K562 (cell line): ENCODE measurements around a stretch of chr1.

GRCh38 chr1:2259597-2260653 lies 31.8 kb downstream of the SKI start:
- RAMPAGE, long total RNA, result no peak
- RRBS, result no CpG with 5 or more reads among the region's 33 CpGs
PRO-cap:
- standard, result no peak
- CoPRO, capped RNA only, 2 experiments, result no peak in any of the 2 experiments
- CoPRO, capped and uncapped RNA, 2 experiments, result no peak in any of the 2 experiments
- CoPRO, uncapped RNA only, 2 experiments, result no peak in any of the 2 experiments
CAGE:
- cytosol, long polyA plus RNA, result no peak
- long polyA plus RNA, result no peak
- nucleolus, long total RNA, result no peak
- nucleus, long polyA plus RNA, result no peak

DNA sequence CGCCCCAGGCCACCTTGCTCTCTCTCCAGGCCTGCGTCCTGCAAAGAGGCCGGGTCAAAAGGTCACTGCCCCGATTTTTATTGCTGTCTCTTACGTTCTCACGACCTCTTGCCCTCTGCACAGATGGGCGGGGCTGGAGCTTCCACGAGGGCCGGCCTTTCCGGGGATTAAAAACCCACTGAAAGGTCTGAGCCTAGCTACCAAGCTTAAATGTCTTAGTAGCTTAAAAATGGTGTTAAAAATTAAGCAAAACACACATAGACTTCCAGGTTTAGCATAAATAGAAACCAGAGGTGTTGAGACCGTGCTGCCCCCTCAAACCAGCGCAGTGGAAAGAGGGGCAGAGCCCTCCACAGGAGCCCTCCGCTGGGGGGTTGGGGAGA lies 43.9 kb downstream of the SKI start:
- RAMPAGE, long total RNA, result no peak
- RRBS, result no CpG with 5 or more reads among the region's 13 CpGs
PRO-cap:
- standard, result no peak
- CoPRO, capped RNA only, 2 experiments, result no peak in any of the 2 experiments
- CoPRO, capped and uncapped RNA, 2 experiments, result no peak in any of the 2 experiments
- CoPRO, uncapped RNA only, 2 experiments, result peak in 1 of 2 experiments; most common plus-strand start position 80 of the sequence (in 1)
CAGE:
- cytosol, long polyA plus RNA, result no peak
- long polyA plus RNA, result no peak
- nucleolus, long total RNA, result no peak
- nucleus, long polyA plus RNA, result no peak

GRCh38 chr1:2288299-2288783 lies 60.2 kb downstream of the SKI start:
- RAMPAGE, long total RNA, result no peak
- RRBS, result no CpG with 5 or more reads among the region's 10 CpGs
PRO-cap:
- standard, result no peak
- CoPRO, capped RNA only, 2 experiments, result no peak in any of the 2 experiments
- CoPRO, capped and uncapped RNA, 2 experiments, result no peak in any of the 2 experiments
- CoPRO, uncapped RNA only, 2 experiments, result no peak in any of the 2 experiments
CAGE:
- cytosol, long polyA plus RNA, result no peak
- long polyA plus RNA, result no peak
- nucleolus, long total RNA, result no peak
- nucleus, long polyA plus RNA, result no peak

- RAMPAGE, long total RNA, result no peak
- RRBS, result 89% methylated on average over 11 of the region's 42 CpGs
PRO-cap:
- standard, result no peak
- CoPRO, capped RNA only, 2 experiments, result no peak in any of the 2 experiments
- CoPRO, capped and uncapped RNA, 2 experiments, result no peak in any of the 2 experiments
- CoPRO, uncapped RNA only, 2 experiments, result no peak in any of the 2 experiments
CAGE:
- cytosol, long polyA plus RNA, result no peak
- long polyA plus RNA, result no peak
- nucleolus, long total RNA, result no peak
- nucleus, long polyA plus RNA, result no peak
Observed at GRCh38 chr1:2300734-2301614, 72.9 kb downstream of the SKI start.

- RAMPAGE, long total RNA, result no peak
- RRBS, result 23% methylated on average over 47 of the region's 126 CpGs
PRO-cap:
- standard, result bidirectional peak, plus-strand start at chr1:2315008, minus-strand start at chr1:2314894; bidirectional peak, plus-strand start at chr1:2315324, minus-strand start at chr1:2315252
- CoPRO, capped RNA only, 2 experiments, result peak in 2 of 2 experiments; most common plus-strand start chr1:2315324 (in 2); most common minus-strand start chr1:2314909 (in 1)
- CoPRO, capped and uncapped RNA, 2 experiments, result peak in 1 of 2 experiments; most common plus-strand start chr1:2314929 (in 1); most common minus-strand start chr1:2314903 (in 1)
- CoPRO, uncapped RNA only, 2 experiments, result no peak in any of the 2 experiments
CAGE:
- cytosol, long polyA plus RNA, result no peak
- long polyA plus RNA, result no peak
- nucleolus, long total RNA, result no peak
- nucleus, long polyA plus RNA, result no peak
Observed at GRCh38 chr1:2314310-2315463, 76.7 kb downstream of the MORN1 start.

DNA sequence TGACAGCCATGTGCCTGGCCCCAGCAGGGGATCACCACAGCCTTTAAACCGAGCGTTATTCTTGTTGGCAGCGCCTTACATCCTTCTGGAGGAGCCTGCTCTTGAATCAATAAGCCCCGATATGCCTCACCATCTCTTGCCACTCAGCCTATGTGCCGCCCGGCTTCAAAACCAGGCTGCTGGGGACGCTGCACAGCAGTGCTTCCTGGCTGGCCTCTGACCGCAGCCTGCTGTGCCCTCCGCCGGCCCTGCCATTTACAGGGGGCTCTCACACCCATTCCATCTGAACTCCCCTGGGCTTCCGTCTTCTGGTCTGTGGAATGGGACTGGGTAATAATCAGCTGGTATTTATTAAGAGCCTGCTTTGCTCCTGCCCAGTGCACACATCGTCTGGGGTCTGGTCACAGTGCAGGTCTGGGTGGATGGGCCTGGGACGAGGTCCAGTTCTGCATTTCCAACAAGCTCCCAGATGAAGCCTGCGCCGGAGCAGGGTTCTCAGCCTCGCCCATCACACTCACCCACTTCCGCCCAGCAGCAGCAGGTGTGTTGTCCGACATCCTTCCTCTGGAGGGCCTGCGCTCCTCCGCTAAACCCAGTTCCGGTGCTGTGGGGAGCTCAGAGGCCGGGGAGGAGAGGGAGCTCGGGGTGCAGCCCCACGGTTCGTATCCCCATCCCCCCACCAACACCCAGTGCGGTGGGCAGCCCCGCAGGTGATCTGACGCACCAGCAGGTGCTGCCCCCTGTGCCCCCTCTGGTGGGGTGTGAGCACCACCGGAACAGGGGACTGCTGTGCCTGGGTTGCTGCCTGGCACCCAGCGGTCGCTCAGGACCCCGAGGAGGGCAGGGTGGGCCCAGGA lies 3.2 kb upstream of the PEX10 start:
- RAMPAGE, long total RNA, result no peak
- RRBS, result 59% methylated on average over 5 of the region's 32 CpGs
PRO-cap:
- standard, result no peak
- CoPRO, capped RNA only, 2 experiments, result no peak in any of the 2 experiments
- CoPRO, capped and uncapped RNA, 2 experiments, result no peak in any of the 2 experiments
- CoPRO, uncapped RNA only, 2 experiments, result peak in 1 of 2 experiments; most common plus-strand start position 46 of the sequence (in 1)
CAGE:
- cytosol, long polyA plus RNA, result no peak
- long polyA plus RNA, result no peak
- nucleolus, long total RNA, result no peak
- nucleus, long polyA plus RNA, result no peak

GRCh38 chr1:2482605-2483017 lies 6.5 kb downstream of the PLCH2 start:
- RAMPAGE, long total RNA, result no peak
- RRBS, result no CpG with 5 or more reads among the region's 12 CpGs
PRO-cap:
- standard, result unidirectional peak, plus-strand start at chr1:2482747
- CoPRO, capped RNA only, 2 experiments, result no peak in any of the 2 experiments
- CoPRO, capped and uncapped RNA, 2 experiments, result no peak in any of the 2 experiments
- CoPRO, uncapped RNA only, 2 experiments, result no peak in any of the 2 experiments
CAGE:
- cytosol, long polyA plus RNA, result no peak
- long polyA plus RNA, result no peak
- nucleolus, long total RNA, result no peak
- nucleus, long polyA plus RNA, result no peak

GRCh38 chr1:2527098-2527375 lies 641 bp upstream of the PANK4 start:
- RAMPAGE, long total RNA, result no peak
- RRBS, result no CpG with 5 or more reads among the region's 5 CpGs
PRO-cap:
- standard, result no peak
- CoPRO, capped RNA only, 2 experiments, result no peak in any of the 2 experiments
- CoPRO, capped and uncapped RNA, 2 experiments, result no peak in any of the 2 experiments
- CoPRO, uncapped RNA only, 2 experiments, result no peak in any of the 2 experiments
CAGE:
- cytosol, long polyA plus RNA, result no peak
- long polyA plus RNA, result no peak
- nucleolus, long total RNA, result no peak
- nucleus, long polyA plus RNA, result no peak

DNA sequence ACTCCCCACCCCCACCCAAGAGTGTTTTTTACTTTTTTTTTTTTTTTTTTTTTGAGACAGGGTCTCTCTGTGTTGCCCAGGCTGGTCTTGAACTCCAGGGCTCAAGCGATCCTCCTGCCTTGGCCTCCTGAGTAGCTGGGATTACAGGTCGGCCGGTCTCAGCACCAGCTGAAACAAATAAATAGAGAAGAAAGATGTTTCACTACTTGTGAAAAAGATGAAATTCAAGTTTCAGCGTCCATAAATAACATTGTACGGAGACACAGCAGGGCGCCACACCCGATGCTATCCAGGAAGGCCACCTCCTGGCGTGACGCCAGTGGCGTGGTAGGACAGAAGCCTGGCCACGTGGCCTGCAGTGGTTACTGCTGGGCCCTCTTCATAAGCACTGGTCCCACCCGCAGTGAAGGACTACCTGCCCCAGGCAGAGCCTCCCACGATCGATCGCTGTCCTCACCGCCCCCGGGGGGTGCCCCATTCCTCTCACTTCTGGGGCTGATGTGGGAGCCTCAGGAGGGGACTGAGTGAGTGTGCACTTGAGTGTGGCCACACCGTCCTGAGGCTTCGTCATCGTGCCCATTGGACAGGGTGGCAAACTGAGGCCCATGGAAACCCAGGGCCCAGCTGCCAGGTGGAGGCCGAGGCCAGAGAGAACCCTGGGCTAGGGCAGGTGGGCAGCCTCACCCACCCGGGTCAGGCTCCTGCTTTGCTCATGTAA lies 11.5 kb upstream of the HES5 start:
- RAMPAGE, long total RNA, result no peak
- RRBS, result no CpG with 5 or more reads among the region's 22 CpGs
PRO-cap:
- standard, result bidirectional peak, plus-strand start at position 411 of the sequence, minus-strand start at position 284 of the sequence
- CoPRO, capped RNA only, 2 experiments, result peak in 1 of 2 experiments; most common plus-strand start position 382 of the sequence (in 1); most common minus-strand start position 103 of the sequence (in 1)
- CoPRO, capped and uncapped RNA, 2 experiments, result peak in 2 of 2 experiments; most common plus-strand start position 382 of the sequence (in 2); most common minus-strand start position 186 of the sequence (in 1)
- CoPRO, uncapped RNA only, 2 experiments, result no peak in any of the 2 experiments
CAGE:
- cytosol, long polyA plus RNA, result no peak
- long polyA plus RNA, result no peak
- nucleolus, long total RNA, result no peak
- nucleus, long polyA plus RNA, result no peak

GRCh38 chr1:2550125-2550458 lies 6.1 kb upstream of the TNFRSF14 start:
- RAMPAGE, long total RNA, result no peak
- RRBS, result no CpG with 5 or more reads among the region's 15 CpGs
PRO-cap:
- standard, result no peak
- CoPRO, capped RNA only, 2 experiments, result no peak in any of the 2 experiments
- CoPRO, capped and uncapped RNA, 2 experiments, result no peak in any of the 2 experiments
- CoPRO, uncapped RNA only, 2 experiments, result no peak in any of the 2 experiments
CAGE:
- cytosol, long polyA plus RNA, result no peak
- long polyA plus RNA, result no peak
- nucleolus, long total RNA, result no peak
- nucleus, long polyA plus RNA, result no peak

DNA sequence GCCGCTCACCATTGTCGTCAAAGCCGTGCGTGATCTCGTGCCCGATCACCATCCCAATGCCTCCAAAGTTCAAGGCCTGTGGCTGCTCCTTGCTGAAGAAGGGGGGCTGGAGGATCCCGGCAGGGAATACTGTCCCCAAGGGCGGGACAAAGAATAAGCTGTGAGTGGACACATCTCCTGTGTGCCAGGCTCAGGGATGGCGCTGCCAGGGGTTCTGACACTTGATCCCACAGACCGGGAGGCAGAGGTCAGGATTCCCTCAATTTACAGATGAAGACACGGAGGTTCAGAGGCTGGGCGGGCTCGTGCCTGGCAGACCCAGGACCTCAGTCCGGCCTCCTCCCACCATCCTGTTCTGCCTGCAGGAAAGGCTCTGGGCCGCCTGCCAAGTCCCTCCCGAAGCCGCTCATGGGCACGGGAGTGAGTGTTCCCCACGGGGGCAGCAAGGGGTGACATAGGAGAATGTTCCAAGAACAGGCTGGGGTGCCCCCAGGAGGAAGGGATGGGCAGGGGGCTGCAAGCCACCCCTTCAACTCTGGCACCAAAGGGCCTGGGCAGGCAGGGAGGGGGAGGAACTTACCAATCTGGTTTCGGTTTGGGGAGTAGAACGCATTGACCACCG lies 7.3 kb downstream of the PRXL2B start:
- RAMPAGE, long total RNA, result no peak
- RRBS, result 11% methylated on average over 4 of the region's 22 CpGs
PRO-cap:
- standard, result no peak
- CoPRO, capped RNA only, 2 experiments, result no peak in any of the 2 experiments
- CoPRO, capped and uncapped RNA, 2 experiments, result no peak in any of the 2 experiments
- CoPRO, uncapped RNA only, 2 experiments, result no peak in any of the 2 experiments
CAGE:
- cytosol, long polyA plus RNA, result no peak
- long polyA plus RNA, result no peak
- nucleolus, long total RNA, result no peak
- nucleus, long polyA plus RNA, result no peak

- RAMPAGE, long total RNA, result no peak
- RRBS, result no CpG with 5 or more reads among the region's 23 CpGs
PRO-cap:
- standard, result no peak
- CoPRO, capped RNA only, 2 experiments, result no peak in any of the 2 experiments
- CoPRO, capped and uncapped RNA, 2 experiments, result no peak in any of the 2 experiments
- CoPRO, uncapped RNA only, 2 experiments, result peak in 2 of 2 experiments; most common minus-strand start chr1:2638611 (in 1)
CAGE:
- cytosol, long polyA plus RNA, result no peak
- long polyA plus RNA, result no peak
- nucleolus, long total RNA, result no peak
- nucleus, long polyA plus RNA, result no peak
Observed at GRCh38 chr1:2638406-2639386, 5.9 kb upstream of the MMEL1 start.

- RAMPAGE, long total RNA, result no peak
- RRBS, result 4% methylated on average over 14 of the region's 33 CpGs
PRO-cap:
- standard, result bidirectional peak, plus-strand start at chr1:2642710, minus-strand start at chr1:2642635
- CoPRO, capped RNA only, 2 experiments, result peak in 2 of 2 experiments; most common plus-strand start chr1:2642691 (in 1); most common minus-strand start chr1:2642539 (in 1)
- CoPRO, capped and uncapped RNA, 2 experiments, result no peak in any of the 2 experiments
- CoPRO, uncapped RNA only, 2 experiments, result no peak in any of the 2 experiments
CAGE:
- cytosol, long polyA plus RNA, result no peak
- long polyA plus RNA, result no peak
- nucleolus, long total RNA, result no peak
- nucleus, long polyA plus RNA, result no peak
Observed at GRCh38 chr1:2642320-2642858, 9.6 kb upstream of the MMEL1 start.

- RAMPAGE, long total RNA, result no peak
- RRBS, result no CpG with 5 or more reads among the region's 7 CpGs
PRO-cap:
- standard, result no peak
- CoPRO, capped RNA only, 2 experiments, result no peak in any of the 2 experiments
- CoPRO, capped and uncapped RNA, 2 experiments, result no peak in any of the 2 experiments
- CoPRO, uncapped RNA only, 2 experiments, result no peak in any of the 2 experiments
CAGE:
- cytosol, long polyA plus RNA, result no peak
- long polyA plus RNA, result no peak
- nucleolus, long total RNA, result no peak
- nucleus, long polyA plus RNA, result no peak
Observed at GRCh38 chr1:2840085-2840397, 38.5 kb upstream of the TTC34 start.

GRCh38 chr1:3073471-3074172 lies 4.6 kb downstream of the PRDM16 start:
- RAMPAGE, long total RNA, result no peak
- RRBS, result 1% methylated on average over 4 of the region's 81 CpGs
PRO-cap:
- standard, result no peak
- CoPRO, capped RNA only, 2 experiments, result no peak in any of the 2 experiments
- CoPRO, capped and uncapped RNA, 2 experiments, result no peak in any of the 2 experiments
- CoPRO, uncapped RNA only, 2 experiments, result no peak in any of the 2 experiments
CAGE:
- cytosol, long polyA plus RNA, result no peak
- long polyA plus RNA, result no peak
- nucleolus, long total RNA, result no peak
- nucleus, long polyA plus RNA, result no peak

- RAMPAGE, long total RNA, result no peak
- RRBS, result 5% methylated on average over 20 of the region's 26 CpGs
PRO-cap:
- standard, result no peak
- CoPRO, capped RNA only, 2 experiments, result no peak in any of the 2 experiments
- CoPRO, capped and uncapped RNA, 2 experiments, result peak in 1 of 2 experiments; most common plus-strand start chr1:3238688 (in 1)
- CoPRO, uncapped RNA only, 2 experiments, result no peak in any of the 2 experiments
CAGE:
- cytosol, long polyA plus RNA, result no peak
- long polyA plus RNA, result no peak
- nucleolus, long total RNA, result no peak
- nucleus, long polyA plus RNA, result no peak
Observed at GRCh38 chr1:3238316-3238872, 169.4 kb downstream of the PRDM16 start.

DNA sequence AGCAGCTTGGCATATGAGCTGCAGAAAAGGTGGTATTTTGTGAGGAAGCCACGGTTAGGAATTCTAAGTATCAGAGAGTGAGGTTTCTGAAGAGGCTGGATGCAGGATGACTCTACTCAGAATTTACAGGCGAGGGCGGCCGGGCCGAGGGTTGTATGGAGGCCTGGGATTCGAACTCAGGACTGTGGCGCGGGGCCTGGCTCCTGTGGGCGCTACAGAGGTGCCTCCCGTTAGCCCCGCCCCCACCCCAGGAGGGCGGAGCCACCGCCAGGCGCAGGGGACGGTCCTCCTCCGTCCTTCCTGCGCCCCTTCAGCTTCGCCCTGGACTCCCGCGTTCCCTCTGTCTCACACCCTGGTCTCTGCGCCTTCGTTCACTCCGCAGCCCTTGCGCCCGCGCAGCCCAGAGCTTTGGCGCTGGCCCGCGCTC lies 178.3 kb downstream of the PRDM16 start:
- RAMPAGE, long total RNA, result no peak
- RRBS, result no CpG with 5 or more reads among the region's 29 CpGs
PRO-cap:
- standard, result no peak
- CoPRO, capped RNA only, 2 experiments, result no peak in any of the 2 experiments
- CoPRO, capped and uncapped RNA, 2 experiments, result no peak in any of the 2 experiments
- CoPRO, uncapped RNA only, 2 experiments, result no peak in any of the 2 experiments
CAGE:
- cytosol, long polyA plus RNA, result no peak
- long polyA plus RNA, result no peak
- nucleolus, long total RNA, result no peak
- nucleus, long polyA plus RNA, result no peak

DNA sequence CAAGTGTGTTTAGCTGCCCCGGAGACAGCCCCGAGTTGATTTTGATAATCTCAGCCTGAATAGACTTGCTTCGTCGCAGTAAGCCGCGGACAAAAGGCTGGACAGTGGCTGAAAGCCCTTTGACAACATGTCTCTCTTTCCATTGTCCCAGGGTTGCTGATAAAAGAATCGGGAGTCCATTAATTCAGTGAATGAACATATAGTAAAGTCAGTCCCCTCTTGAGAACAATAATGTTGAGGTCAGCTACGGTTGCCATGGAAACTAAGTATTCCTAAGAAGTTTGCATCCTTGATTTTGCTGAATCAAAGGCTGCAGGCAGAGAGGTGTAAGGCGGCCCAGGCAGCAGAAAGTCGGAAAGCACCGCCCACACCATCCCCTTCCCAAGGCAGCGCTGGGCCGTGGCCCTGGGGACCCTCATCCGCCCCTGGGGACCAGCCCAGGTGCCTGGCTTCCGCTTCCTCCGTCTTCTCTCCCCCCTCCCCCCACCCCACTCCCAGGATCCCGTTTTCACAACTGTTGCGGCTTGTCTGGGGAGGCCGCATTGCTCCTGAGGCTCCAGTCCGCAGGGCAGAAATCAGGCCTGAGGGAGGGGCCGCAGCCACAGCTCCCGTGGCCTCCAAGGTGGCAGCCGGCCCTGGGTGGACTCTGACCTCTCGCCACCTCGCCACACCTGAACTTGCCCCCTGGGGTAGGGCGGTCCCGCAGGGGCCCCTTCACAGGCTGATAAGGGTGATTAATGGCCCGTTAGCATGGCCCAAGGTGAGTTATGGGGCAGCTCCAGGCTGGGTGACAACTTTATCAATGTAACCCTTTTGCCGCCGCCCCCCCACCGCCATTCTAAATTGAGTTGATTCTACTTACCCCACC lies 180.9 kb downstream of the PRDM16 start:
- RAMPAGE, long total RNA, result no peak
- RRBS, result no CpG with 5 or more reads among the region's 31 CpGs
PRO-cap:
- standard, result no peak
- CoPRO, capped RNA only, 2 experiments, result no peak in any of the 2 experiments
- CoPRO, capped and uncapped RNA, 2 experiments, result no peak in any of the 2 experiments
- CoPRO, uncapped RNA only, 2 experiments, result no peak in any of the 2 experiments
CAGE:
- cytosol, long polyA plus RNA, result no peak
- long polyA plus RNA, result no peak
- nucleolus, long total RNA, result no peak
- nucleus, long polyA plus RNA, result no peak